T47D (cell line): ENCODE measurements around the genes HIKESHI and TRIM64.

DNA sequence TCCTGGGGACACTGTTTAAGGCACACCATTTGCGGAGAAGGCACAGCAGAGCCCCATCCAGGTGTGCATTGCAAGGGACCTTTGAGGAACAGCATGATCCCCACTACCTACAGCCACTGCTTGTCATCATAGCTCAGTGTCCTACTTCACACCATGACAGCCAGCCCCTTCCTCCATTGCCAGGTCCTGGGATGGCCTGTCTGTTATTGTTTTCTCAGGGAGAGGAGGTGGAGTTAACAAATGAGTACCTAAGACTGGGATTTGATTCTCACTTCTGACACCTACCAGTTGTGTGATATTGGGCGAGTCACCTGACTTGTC lies 54.8 kb downstream of the SYTL2 start:
- RRBS = no CpG with 5 or more reads among the region's 2 CpGs

DNA sequence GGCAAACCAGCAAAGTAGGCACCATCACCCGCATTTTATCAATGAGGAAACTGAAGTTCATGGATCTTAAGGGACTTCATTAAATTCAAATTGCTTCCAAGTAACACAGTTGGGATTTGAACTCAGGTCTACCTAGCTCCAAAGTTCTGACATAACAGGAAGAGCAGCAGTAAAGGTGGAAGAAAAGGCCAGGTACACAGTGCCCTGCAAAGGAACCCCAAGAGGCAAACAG lies 36.7 kb downstream of the SYTL2 start:
- RRBS = no CpG with 5 or more reads among the region's 1 CpG

DNA sequence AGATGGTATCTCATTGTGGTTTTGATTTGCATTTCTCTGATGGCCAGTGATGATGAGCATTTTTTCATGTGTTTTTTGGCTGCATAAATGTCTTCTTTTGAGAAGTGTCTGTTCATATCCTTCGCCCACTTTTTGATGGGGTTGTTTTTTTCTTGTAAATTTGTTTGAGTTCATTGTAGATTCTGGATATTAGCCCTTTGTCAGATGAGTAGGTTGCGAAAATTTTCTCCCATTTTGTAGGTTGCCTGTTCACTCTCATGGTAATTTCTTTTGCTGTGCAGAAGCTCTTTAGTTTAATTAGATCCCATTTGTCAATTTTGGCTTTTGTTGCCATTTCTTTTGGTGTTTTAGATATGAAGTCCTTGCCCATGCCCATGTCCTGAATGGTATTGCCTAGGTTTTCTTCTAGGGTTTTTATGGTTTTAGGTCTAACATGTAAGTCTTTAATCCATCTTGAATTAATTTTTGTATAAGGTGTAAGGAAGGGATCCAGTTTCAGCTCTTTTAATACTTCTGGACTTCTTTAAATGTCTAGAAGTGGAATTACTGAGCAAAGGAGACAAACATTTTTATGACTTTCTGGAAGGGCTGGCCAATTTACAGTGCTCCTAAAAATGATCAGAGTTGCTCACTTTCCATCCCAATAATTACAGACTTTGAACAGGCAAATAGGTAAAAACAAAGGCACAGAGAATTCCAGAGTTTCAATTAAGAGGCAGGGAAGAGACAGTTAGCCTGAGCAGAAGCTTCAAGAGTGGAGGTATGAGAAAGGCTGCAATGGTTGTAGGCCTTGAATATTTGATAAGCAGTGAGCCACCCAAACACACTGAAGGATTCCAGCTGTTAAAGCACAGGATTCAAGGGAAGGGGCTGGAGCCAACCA lies 97.8 kb downstream of the CCDC83 start:
- RRBS = no CpG with 5 or more reads among the region's 2 CpGs

GRCh38 chr11:85978251-85978949 lies 90.5 kb downstream of the PICALM start:
- RRBS = no CpG with 5 or more reads among the region's 1 CpG

DNA sequence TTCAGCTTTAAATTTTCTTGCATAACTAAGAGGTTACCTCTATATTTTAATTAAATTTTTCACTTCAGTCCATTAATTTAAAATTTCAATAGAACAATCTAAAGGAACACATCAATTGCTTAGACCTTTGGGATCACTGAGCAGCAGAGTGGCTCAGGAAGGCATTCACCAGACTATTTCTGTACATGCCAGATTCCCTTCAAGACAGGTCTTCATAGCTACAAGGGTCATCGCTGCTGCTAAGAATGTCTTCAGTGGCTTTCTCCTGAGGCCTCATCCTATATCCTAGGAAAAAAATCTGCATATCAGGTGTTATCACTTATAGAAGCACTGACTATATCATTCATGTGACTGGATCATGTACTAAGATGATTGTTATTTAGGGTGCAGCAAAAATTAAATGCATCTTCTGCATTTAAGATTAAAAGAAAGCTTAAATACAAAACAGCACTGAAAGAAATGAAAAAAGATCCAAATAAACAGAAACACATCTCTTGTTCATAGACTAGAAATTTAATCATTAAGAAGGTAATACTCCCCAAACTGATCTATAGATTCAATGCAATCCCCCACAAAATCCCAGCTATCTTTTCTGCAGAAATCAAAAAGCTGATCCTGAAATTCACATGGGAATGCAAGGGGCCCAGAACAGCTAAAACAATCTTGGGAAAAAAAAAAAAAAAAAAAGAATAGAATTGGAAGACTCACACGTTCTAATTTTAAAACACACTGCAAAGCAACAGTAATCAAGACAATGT lies 48.9 kb downstream of the PICALM start:
- RRBS = no CpG with 5 or more reads among the region's 2 CpGs

DNA sequence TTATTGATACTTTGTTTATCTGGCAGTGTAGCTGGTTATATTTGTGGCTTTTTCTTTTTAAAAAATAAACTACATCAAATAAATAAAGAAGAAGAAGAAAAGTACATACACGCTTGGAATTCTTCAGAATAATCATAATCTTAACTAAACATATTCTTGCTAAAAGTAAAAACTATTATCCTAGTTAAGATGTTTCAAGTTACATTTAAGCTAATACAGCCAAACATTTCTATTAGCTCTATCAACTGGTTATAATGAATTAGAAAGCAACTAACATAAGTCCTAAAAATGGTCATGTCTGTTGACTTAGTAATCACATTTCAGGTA lies 39.3 kb downstream of the PICALM start:
- RRBS = no CpG with 5 or more reads among the region's 1 CpG

- RRBS = no CpG with 5 or more reads among the region's 6 CpGs
Measured at GRCh38 chr11:86196266-86196705, 48.3 kb upstream of the EED start.

GRCh38 chr11:86301881-86302980 lies at the start of gene HIKESHI:
HIKESHI (plus strand) TSS chr11:86302240.
- RRBS = 2% methylated on average over 12 of the region's 37 CpGs

GRCh38 chr11:86459644-86460573 lies 85.2 kb downstream of the CCDC81 start:
- RRBS = no CpG with 5 or more reads among the region's 6 CpGs

GRCh38 chr11:86476054-86476599 lies 101.4 kb downstream of the CCDC81 start:
- RRBS = no CpG with 5 or more reads among the region's 4 CpGs

- RRBS = no CpG with 5 or more reads among the region's 2 CpGs
Measured at GRCh38 chr11:86524694-86525147, 150.0 kb downstream of the CCDC81 start.

DNA sequence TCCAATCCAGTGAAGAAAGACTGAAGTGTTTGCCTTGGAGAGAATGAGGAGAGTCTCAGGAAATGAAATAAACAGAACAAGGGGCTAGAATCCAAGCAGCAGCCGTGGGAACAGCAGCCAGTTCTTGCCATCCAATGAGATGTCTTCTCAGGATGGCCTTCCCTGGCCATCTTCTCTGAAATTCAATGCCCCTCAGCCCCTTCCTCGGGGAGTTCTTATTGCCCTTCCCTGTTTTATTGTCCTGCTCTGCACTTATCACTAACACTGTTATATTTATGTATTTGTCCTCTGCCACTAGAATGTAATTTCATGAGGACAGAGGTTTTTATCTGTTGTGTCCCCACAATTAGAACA lies 14.7 kb downstream of the PRSS23 start:
- RRBS = no CpG with 5 or more reads among the region's 2 CpGs

GRCh38 chr11:86919606-86920079 lies 35.6 kb downstream of the FZD4 start:
- RRBS = no CpG with 5 or more reads among the region's 6 CpGs

DNA sequence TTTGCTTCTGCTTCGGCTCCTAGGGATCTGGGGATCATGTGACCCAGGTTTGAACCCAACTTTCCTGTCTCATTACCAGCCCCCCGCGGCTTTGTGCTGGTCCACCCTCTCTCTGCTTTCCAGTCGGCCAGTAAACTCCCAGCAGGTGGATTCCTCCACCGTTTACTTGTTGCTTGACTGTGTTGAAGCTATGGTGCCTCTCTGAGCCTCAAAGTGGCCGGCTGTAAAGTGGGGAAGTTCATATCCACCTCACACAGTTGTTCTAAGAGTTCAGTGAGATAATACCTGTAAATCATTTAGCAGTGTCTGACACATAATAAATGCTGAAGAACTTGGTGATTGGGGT lies 1.2 kb upstream of the FZD4 start:
- RRBS = no CpG with 5 or more reads among the region's 6 CpGs

GRCh38 chr11:89743957-89744259 lies 33.8 kb downstream of the TRIM77 start:
- RRBS = no CpG with 5 or more reads among the region's 5 CpGs

- RRBS = no CpG with 5 or more reads among the region's 6 CpGs
Measured at GRCh38 chr11:89965683-89966217, at the start of gene TRIM64. TRIM64 (plus strand) TSS chr11:89966037.

GRCh38 chr11:90222114-90222969 lies 507 bp downstream of the CHORDC1 start:
- RRBS = 2% methylated on average over 20 of the region's 55 CpGs

DNA sequence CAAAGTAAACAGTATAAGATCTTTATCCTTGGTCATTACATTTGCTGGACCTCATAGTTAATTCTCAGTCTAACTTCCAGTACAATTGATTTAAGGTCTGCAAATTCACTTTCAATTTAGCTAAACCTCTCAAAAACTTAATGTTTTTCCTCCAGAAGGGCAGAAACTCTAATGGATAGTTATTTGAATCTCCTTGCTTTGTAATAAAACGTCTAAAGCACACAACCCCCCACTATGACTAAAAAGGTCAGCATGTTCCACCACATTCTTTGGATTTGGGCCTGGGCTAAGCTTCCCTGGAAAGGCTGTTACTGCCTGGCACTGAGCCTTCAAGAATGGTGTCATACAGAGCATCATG lies 242.8 kb upstream of the FAT3 start:
- RRBS = no CpG with 5 or more reads among the region's 1 CpG

DNA sequence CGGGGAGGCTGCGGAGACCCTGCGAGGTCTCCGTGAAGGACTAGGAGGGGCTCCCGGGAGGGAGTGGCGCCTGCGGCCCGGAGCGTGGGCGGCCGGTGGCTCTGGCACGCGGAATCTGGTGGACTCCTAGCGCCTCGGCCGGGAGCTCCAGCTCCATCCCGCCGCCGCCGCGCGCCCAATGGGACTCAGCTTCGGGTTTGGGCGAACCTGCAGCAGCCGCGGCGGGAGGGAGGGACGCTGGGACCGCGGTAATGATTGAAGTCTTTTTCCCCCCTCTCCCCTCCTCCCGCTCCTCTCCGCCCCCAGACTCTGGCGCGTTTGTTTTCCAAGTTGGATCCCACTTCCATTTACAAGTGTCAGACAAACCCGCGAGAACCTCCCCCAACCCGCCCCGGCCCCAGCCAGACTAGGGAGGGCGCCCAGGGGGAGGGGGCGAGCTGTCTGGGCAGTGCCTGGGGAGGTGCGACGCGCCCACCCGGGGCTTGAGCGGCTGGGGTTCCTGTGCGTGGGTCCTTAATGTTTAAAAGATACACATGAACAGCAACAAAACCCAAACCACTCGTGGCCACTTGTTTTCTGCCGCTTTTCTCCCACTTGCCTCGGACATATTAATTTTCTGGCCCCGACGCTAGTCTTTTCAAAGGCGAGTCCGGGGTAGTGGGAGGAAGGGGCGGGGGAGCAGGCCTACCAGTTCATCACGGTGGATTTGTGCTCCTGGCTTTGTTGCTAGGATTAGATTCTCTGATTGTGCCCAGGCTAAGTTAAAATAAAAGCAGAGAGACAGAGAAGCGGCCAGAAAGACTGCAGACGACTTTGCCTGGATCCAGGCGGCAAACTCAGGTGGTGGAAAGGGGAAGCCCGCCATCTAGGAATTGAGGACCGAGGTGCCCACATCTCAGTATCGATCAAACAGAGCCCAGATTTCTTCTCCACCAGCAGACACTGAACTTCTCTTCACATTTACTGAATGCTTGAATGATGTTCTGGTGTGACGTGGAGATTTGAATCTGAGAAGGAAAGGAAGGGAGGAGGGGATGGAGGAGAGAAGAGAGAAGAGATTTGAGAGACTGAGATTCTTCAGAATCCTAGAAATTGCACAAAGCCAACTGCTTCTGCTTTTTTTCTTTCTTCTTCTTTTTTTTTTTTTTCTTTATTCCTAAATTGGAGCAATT lies 2.4 kb downstream of the FAT3 start:
- RRBS = 34% methylated on average over 17 of the region's 62 CpGs